ENCODE data around the gene CCER1.

DNA sequence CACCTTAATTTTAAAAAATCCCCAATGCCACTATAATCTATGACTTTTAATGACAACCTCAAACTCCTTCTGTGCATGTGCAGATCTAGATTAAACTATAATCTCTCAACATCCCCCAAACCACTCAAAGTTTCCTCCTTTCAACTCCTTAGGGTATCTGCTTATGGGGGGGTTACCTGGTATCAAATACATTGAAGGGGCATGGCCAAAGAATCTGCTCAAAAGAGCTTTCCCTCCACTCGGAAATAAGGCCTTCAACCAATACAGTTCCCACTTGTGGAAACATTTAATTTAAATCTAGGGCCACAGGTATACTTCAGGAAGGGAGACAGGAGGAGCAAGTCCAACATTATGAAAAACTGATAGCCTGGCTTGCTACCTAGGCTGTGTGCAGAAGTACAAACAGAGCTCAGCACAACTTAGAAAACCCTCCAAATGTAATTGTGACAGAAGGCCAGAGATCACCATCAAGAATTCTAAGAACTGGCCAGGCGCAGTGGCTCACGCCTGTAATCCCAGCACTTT, 14.3 kb downstream of the ATP2B1 start:
- PRO-cap = no peak
- RAMPAGE, long total RNA, 4 experiments = no peak in any of the 4 experiments

- PRO-cap = no peak
- RAMPAGE, long total RNA, 4 experiments = no peak in any of the 4 experiments
Measured at GRCh38 chr12:89919403-89919972, 210.8 kb upstream of the ATP2B1 start.

DNA sequence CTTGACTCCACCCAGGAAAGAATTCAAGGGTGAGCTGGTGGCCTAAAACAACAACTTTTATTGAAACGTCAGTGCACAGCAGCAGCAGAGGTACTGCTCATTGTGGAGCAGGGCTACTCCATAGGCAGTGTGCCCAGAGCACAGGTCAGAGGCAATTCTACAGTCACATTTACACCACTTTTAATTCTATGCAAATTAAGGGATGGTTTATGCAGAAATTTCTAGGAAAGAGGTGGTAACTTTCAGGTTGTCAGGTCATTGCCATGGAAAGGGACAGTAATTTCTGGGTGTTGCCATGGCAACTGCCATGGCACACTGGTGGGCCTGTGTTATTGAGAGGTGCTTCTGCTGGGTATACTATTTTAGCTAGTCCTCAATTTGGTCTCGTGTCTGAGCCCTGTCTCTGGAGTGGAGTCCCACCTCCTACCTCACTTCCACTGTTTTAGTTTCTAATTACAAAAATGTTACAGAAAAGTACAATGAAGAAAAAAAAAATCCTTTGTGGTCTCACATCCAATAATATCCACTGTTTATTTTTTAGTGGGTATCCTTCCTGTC, 234.2 kb upstream of the ATP2B1 start:
- PRO-cap = no peak
- RAMPAGE, long total RNA, 4 experiments = no peak in any of the 4 experiments

DNA sequence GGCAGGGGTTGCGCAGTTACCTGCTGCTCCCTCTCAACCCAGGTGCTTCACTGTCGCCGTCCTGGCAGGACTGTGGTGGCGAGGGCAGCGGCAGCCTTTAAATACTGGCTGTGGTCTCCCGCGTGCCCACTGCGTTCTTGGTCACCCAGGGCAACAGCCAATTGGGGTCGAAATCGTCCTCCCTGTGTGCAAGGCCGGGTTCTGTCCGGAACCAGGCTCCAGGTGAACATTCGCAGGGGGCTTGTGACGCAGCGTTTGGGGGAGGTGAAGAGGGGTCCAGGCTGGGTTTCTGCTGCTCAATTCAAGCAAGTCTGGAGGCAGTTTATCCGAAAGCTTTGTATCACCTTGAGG, at the start of gene CCER1:
TSS of gene CCER1 (minus strand) at position 74 of the 351 bp plus-strand sequence.
- PRO-cap = no peak
- RAMPAGE, long total RNA, 4 experiments = no peak in any of the 4 experiments

DNA sequence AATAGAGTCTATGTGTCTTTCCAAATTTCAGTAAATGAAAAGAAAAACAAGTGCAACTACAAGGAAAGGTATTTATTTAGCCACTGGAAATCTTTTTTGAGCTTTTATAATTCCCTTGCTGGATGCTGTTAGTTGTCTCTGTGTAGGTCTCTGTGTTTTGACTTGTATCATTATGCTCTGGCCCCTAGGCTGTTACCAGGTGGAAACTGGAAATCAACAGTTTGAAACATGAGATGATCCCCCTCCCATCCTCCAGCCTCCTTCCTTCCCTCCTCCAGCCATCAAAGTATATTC, 890 bp upstream of the DCN start:
- PRO-cap = no peak
- RAMPAGE, long total RNA, 4 experiments = no peak in any of the 4 experiments

DNA sequence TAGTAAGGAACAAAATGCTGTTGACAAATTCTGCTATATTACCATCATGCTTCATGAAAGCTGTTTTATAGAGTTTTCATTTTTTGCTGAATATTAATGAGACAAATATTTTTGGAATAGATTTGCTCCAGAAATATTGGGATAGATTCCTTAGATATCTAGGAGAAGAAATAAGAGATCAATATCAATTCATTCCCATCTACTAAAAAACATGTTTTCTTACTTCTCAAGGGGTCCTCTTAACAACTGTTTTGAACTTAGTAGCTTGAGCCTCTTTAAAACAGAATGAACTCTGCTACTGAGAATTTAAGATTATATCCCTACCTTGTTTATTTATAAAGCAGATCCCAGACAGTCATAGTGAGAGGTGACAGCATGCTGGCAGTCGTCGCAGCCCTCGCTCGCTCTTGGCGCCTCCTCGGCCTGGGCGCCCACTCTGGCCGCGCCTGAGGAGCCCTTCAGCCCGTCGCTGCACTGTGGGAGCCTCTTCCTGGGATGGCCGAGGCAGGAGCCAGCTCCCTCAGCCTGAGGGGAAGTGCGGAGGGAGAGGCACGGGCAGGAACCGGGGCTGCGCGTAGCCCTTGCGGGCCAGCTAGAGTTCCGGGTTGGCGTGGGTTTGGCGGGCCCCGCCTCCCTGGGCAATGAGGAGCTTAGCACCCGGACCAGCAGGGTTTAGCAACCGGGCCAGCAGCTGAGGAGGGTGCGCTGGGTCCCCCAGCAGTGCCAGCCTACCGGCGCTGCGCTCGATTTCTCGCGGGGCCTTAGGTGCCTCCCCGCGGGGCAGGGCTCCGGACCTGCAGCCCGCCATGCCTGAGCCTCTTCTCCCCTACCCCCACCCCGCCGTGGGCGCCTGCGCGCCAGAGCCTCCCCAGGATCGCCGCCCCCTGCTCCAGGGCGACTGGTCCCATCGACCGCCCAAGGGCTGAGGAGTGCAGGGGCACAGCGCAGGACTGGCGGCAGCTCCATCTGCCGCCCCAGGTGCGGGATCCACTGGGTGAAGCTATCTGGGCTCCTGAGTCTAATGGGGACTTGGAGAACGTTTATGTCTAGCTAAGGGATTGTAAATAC, 451.1 kb upstream of the DCN start:
- PRO-cap = no peak
- RAMPAGE, long total RNA, 4 experiments = no peak in any of the 4 experiments

DNA sequence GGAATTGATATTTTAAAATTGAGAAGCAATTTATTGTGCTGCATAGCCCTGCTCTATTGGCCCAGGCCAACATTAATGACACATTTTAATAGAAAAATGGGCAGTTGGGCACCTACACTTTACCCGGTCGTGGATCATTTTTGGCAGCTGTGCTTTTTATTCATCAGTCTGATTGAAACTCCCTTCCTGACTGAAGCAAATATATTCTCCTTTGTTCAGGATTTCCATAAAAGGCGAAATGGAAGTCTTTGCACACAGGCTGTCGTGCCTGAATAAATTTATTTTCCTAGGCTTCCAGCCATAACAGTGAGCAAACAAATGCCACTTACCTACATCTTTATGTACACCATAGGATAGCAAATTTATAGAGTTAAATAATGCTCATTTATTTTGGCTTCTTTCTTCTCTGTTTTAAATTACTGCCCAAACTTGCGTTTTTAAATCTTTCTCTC, 480.7 kb upstream of the DCN start:
- PRO-cap = no peak
- RAMPAGE, long total RNA, 4 experiments = no peak in any of the 4 experiments

GRCh38 chr12:92061631-92062038, 84.0 kb downstream of the BTG1 start:
- PRO-cap = no peak
- RAMPAGE, long total RNA, 4 experiments = no peak in any of the 4 experiments

DNA sequence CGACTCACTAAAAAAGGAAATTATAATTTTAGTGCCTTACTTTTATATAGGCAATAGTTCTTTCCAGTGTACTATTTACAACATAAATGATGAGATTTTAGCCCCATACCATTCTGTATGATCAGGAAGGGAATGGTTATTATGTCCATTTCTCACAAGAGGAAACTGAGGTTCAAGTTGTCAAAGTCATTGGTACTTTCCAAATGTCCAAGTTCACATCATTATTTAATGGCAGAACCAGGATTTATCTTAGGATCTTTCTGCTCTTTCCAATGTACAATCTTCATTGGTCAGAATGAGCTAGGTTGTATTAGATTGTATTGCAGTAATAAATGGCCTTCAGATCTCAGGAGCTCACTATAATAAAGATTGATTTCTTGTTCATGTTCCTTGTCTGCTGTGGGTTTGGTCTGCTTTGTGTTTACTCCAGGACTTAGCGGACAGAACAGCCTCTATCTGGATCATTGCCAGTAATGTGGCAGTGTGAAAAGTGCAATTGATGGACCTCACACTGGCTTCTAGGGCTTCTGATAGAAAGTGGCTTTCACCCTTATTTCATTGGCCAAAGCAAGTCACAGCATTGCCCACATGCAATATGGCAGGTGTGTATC, 81.4 kb downstream of the BTG1 start:
- PRO-cap = no peak
- RAMPAGE, long total RNA, 4 experiments = no peak in any of the 4 experiments

- PRO-cap = no peak
- RAMPAGE, long total RNA, 4 experiments = no peak in any of the 4 experiments
Measured at GRCh38 chr12:92080513-92081110, 65.0 kb downstream of the BTG1 start.

- PRO-cap = no peak
- RAMPAGE, long total RNA, 4 experiments = no peak in any of the 4 experiments
Measured at GRCh38 chr12:92111981-92112644, 33.5 kb downstream of the BTG1 start.

GRCh38 chr12:92143718-92144213, 1.9 kb downstream of the BTG1 start:
- PRO-cap = no peak
- RAMPAGE, long total RNA, 4 experiments = no peak in any of the 4 experiments

DNA sequence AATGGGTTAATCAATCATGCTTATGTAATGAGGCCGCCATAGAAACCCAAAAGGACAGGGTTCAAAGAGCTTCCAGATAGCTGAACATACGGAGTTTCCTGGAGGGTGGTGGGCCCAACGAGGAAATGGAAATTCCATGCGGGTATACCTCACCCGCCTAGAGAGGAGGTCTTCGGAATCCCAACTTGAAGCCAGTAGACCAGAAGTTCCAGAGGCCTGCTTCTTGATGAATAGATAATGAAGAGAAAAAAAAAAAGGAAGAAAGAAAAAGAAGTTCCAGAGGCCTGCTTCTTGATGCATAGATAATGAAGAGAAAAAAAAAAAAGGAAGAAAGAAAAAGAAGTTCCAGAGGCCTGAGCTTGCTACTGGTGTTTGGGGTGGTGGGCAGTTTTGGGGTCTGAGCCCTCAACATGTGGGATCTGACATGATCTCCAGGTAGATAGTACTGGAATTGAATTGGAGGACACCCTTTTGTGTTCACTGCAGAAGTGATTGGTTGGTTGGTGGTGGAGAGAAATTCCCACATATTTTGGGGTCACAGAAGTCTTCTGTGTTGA, 11.3 kb upstream of the BTG1 start:
- PRO-cap = no peak
- RAMPAGE, long total RNA, 4 experiments = no peak in any of the 4 experiments

GRCh38 chr12:92172221-92173126, 26.8 kb upstream of the BTG1 start:
- PRO-cap = no peak
- RAMPAGE, long total RNA, 4 experiments = no peak in any of the 4 experiments

GRCh38 chr12:92243864-92244357, 98.3 kb upstream of the BTG1 start:
- PRO-cap = no peak
- RAMPAGE, long total RNA, 4 experiments = no peak in any of the 4 experiments

GRCh38 chr12:92340908-92341355, 195.3 kb upstream of the BTG1 start:
- PRO-cap = no peak
- RAMPAGE, long total RNA, 4 experiments = no peak in any of the 4 experiments

DNA sequence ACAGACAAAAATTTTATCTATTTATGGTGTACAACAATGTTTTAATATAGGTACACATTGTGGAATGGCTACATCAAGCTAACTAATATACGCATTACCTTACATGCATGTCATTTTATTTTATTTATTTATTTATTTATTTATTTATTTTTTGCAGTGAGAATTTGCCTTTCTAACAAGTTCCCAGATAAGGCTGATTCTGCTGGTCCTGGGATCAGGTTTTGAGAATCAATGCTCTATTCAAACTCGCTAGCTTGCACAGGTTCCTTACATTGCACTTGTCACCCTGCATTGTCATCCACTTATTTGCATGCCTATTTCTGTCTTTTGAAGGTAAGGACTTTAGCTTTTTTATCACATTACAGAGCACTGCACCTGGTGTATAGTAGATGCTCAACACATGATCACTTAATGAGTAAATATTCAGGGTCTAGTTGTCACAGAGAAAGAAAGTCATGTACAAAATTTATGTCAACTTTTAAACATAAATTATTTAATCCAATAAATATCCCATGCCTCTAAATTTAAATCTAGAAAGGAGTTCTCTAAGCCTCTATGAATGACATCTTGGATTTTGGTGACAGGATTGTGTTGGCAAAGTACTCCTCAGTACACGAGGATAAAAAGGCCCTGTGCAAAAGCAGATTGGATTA, 219.7 kb upstream of the BTG1 start:
- PRO-cap = no peak
- RAMPAGE, long total RNA, 4 experiments = no peak in any of the 4 experiments

- PRO-cap = no peak
- RAMPAGE, long total RNA, 4 experiments = no peak in any of the 4 experiments
Measured at GRCh38 chr12:92444537-92445149, 258.1 kb upstream of the PLEKHG7 start.

GRCh38 chr12:92502272-92502710, 200.5 kb upstream of the PLEKHG7 start:
- PRO-cap = no peak
- RAMPAGE, long total RNA, 4 experiments = no peak in any of the 4 experiments

DNA sequence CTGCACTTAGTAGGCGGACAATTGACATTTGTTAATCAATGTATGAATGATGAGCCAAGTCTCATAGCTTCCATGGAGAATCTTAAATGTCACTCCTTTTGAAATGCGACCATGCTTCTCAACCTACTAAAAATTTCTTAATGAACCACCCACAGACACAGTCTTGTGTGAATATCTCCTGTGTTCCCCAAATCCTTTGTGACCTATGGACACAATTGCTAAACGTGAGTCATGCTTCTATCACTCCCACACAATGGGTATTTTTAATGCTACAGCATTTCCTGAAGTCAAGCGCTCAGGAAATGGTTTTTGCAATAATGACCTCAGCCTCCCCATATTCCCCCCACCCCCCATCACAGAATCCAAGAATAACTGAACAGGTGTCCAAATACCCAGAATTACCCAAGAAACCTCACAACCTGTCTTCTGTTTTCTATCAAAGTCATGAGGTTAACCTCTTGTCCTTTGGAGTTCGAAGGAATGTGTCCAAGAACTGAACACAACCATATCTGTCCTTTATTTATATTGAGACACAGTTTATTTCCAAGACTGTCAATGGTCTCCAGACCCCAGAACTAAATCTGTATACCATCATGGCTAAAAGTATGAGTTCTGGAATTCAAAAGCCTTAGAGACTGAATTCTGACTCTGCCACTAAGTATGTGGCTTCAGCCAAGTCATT, 163.5 kb upstream of the PLEKHG7 start:
- PRO-cap = no peak
- RAMPAGE, long total RNA, 4 experiments = no peak in any of the 4 experiments

All from omental fat pad (tissue), 4 donors.